Ishikawa (cell line): ENCODE results near the genes CACNA2D4 and TEX52.

GRCh38 chr12:1721826-1722766 lies 31.2 kb downstream of the ADIPOR2 start:
- RRBS = no CpG with 5 or more reads among the region's 6 CpGs

DNA sequence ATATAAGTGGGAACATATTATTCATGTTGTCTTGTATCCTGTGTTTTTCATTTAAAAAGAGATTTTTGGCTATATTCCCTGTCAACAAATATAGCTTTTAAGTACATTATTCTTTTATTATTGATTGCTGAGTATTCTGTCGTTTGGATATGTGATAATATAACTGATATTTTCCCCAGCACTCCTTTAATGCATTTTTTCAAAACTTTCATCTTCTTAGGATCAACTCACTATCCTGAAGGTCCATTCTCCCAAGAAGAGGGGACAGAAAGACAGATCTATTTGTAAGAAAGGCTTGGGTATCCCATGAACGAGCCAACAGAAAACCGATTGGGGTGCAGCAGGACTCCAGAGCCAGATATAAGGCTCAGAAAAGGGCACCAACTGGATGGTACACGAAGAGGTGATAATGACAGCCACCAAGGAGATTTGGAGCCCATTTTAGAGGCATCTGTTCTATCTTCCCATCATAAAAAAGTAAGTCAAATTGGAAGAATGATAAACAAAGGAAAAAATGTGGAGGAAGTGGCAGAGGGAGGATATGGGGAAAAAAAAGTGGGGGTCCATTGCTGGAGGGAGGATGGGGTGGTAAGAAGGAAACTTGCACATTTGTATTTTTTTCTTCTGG lies 63.3 kb downstream of the ADIPOR2 start:
- RRBS = no CpG with 5 or more reads among the region's 4 CpGs

GRCh38 chr12:1804398-1804915 lies 15.9 kb upstream of the LRTM2 start:
- RRBS = no CpG with 5 or more reads among the region's 11 CpGs

DNA sequence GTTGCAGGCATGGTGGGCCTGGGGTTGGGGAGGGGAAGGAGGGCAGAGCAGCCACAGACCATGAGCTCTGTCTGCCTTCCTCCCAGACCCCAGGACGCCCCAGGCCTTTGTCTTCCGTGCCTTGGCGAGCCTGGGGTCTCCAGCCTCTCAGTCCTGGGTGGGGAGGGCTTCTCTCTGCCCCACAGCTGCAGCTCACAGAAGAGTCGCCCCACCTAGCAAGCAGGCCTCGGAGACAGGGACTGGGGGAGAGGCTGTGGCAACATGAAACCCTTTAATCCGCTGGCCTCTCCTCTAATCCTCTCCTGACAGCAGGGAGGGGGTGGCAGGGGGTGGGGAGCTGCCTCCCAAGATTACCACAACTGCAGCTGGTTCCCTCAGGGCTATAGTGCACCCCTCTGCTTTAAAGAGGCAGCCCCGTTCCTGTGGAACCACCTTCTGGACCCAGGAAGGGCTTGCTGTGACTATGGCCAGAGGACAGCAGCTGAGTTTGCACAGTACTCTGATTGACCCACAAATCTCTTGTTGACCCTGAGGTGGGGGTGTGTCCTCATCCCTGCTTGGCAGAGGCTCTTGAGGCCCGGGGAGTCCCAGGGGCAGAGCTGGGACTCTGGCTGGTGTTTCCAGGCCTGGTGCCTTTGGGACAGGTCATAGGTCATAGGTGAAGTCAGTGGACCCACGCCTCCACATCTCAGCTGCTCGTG lies at the start of gene CACNA2D4:
TSS of gene CACNA2D4 (minus strand) at position 241 of the 701 bp plus-strand sequence.
- RRBS = no CpG with 5 or more reads among the region's 10 CpGs

GRCh38 chr12:1935446-1936098 lies 17.1 kb upstream of the CACNA2D4 start:
- RRBS = no CpG with 5 or more reads among the region's 20 CpGs

GRCh38 chr12:1966785-1967299 lies 37.4 kb downstream of the DCP1B start:
- RRBS = no CpG with 5 or more reads among the region's 3 CpGs

GRCh38 chr12:2063976-2064836 lies 11.4 kb downstream of the CACNA1C start:
- RRBS = no CpG with 5 or more reads among the region's 11 CpGs

DNA sequence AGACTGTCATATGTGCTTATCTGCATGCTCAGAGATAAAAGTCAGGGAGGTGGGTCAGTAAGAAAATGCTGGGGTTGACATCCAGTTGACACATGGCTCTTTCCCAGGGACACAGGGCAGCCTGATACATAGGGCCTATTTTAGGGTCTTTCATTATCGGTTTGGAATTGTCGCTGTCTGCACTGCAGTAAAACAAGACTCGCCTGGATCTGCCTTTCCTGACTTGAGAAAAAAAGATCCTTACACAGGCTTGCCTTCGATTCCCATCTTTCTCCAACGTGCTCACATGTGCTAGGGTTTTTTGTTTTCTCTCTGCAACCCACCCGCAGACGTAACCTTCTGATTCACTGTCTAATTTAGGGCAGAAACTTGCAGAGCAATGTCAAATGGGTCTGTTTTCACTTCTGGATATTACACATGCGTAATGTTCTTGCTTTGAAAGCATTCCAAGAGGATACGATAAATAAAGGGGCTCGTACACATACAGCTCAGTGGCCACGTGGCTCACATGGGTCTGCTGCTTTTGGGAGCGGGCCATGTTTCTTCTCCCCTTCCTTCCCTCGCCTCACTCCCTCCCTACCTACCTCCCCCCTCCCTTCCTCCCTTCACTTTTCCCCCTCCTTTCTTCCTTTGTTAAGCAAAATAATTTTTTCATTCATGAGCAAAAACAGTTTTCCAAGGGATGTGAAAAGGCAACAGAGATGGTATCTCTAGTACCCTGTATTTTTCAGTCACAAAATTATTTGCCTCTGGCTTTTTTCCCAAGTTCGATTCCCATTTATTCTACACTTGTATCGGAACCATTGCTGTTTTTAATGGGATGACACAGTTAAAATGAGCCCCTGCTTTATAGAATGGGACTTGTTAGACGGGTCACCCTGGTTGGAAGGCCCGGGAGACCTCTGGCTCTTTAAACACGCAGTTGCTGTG lies 23.4 kb downstream of the CACNA1C start:
- RRBS = no CpG with 5 or more reads among the region's 18 CpGs

GRCh38 chr12:2156500-2157216 lies 103.9 kb downstream of the CACNA1C start:
- RRBS = no CpG with 5 or more reads among the region's 6 CpGs

GRCh38 chr12:2163499-2164438 lies 111.0 kb downstream of the CACNA1C start:
- RRBS = no CpG with 5 or more reads among the region's 20 CpGs

DNA sequence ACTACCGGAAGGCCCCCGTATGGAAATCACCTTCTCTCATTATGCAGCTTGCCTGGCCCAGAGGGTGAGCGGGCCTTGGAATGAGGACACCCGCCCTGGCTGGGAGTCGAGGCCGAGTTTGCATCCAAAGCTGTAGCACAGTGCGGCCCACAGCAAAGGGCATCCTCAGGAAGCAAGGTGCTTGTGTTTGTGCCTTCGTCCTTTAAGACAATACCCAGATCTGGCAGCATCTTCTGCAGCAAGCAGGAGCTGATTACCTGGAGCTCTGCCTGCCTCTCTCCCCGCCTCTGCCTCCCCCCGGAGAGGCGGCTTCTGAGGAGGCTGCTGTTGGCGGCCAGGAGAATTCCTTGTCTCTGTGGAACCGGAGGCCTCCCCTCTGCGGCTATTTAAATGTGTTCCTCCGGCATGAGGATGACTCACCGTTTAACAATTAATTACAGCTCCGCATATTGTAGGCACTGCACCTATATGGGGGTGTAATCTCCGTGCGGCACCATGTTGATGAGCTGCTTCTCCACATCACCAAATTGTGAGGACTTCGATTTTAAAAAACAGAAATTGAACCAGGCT lies 145.3 kb downstream of the CACNA1C start:
- RRBS = 2% methylated on average over 6 of the region's 20 CpGs

- RRBS = no CpG with 5 or more reads among the region's 9 CpGs
These were observed 191.3 kb downstream of the CACNA1C start for GRCh38 chr12:2243767-2244844.

DNA sequence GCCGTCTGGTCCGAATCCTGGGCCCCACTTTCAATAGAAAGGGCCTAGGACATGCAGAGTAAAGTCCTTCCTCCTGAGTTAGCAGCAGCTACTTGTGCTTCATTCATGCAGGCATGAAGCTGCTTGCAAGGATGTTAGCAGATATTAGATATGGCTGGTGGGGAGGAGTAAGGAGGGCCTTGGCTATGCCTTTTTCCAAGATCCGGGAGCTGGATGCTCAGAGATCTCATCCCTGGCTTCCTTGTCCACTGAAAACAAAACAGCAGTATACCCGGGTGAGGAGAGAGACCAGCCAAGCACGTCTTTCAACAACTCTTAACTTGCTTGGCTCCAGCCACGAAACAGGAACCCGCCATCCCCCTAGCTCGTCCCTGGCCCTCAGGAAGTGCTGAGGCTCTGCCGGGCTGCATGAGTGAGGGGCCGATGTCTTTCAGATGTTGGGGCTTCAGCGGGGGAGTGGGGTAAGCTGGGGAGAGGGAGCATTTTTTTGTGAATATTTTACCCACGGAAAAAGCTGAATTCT lies 231.0 kb downstream of the CACNA1C start:
- RRBS = 4% methylated on average over 5 of the region's 12 CpGs

GRCh38 chr12:2376690-2377319 lies 324.0 kb downstream of the CACNA1C start:
- RRBS = no CpG with 5 or more reads among the region's 11 CpGs

DNA sequence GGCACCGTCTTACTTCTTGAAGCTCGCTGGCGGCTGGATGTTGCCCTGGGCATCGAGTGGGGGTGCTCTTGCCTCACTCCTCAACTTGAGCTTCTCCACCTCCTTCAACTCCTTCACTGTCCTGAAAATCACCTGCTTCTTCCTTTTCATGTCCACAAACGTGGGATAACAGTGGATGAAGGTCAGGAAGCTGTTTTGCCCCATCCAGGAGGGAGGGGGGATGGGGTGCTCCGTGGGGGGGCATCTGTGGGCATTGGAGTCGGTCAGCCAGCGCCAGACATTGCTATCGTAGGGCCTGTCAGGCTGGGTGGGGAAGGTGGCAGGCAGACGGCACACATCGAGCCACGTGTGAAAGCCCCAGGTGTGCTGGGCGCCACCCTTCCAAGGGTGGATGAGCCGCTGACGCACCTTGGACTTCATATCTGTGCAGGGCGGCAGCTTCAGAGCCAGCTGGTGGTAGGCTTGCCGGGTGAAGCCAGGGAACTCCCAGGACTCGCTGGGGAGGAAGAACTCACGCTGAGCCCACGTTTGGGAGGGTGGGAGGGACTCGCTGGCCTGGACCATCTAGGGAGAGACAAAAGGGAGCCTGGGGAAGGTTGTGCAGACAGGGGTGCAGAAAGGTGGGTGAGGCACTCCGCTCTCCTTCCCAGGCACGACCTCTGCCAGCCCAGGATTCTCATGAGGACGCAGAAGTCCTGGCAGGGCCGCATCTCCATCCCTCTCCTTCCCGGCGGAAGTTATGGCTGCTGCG lies 1.8 kb downstream of the TEX52 start:
- RRBS = no CpG with 5 or more reads among the region's 28 CpGs

GRCh38 chr12:2856163-2857388 lies at the start of gene TEX52:
Gene TEX52, minus strand, starts transcription at chr12:2857039.
- RRBS = no CpG with 5 or more reads among the region's 15 CpGs

- RRBS = 2% methylated on average over 67 of the region's 107 CpGs
These were observed 511 bp downstream of the TEAD4 start for GRCh38 chr12:2959484-2960332.

GRCh38 chr12:2977601-2978167 lies 18.5 kb downstream of the TEAD4 start:
- RRBS = 92% methylated on average over 6 of the region's 10 CpGs

DNA sequence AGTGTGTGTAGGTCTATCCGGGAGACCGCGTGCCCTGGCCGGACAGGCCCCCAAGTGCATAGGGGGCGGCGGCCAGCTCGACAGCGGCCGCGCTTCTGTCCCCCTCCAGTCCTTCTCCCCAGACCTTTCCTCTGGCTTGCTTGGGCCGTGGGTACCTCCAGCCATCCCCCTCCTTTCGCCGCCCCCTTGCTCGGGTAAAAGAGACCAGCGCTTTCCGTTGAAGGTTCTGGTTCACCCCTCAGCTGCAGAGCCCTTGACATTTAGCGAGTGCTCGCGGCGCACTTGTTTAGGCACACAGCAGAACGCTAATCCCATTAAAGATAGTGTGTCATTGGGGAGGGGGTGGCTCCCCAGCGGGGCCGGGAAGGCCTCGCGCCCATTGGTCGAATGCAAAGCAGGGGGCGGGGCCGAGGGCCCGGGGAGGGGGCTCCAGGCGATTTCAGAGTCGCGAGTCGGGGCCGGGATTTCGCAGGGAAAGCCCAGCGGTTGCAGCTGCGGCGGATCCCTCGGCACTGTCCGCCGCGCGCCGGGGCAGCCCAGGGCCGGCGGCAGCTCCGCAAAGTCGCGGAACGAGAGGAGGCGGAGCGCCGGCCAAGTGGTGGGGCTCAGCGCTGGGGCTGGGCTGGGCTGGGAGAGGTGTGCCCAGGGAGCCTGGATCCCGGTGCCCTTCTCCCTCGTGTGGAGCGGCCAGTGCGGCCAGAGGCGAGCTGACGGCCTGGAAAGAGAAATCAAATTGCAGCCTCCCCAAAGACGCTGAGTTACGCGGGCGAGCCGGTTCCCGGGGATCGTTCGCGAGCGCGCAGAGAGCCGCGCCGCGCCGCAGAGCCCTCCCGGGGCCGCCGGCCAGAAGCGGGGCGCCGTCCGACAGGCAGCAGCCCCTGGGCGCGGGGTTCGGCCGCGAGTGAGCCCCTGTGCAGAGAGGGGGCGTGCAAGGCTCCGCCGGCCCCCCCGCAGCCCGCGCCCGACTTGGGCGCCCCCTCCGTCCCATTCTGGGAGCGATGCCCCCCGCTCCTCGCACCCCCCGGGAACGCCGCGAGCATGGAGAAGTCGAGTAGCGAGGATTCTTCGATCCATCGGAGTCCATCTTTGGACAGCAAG lies 123.1 kb downstream of the TSPAN9 start:
- RRBS = 7% methylated on average over 76 of the region's 108 CpGs

GRCh38 chr12:3205778-3206631 lies 128.8 kb downstream of the TSPAN9 start:
- RRBS = no CpG with 5 or more reads among the region's 14 CpGs